HEK293 (cell line): ENCODE measurements around the gene LHCGR.

- PRO-cap, result no peak
- RRBS, 2 experiments, result no CpG with 5 or more reads among the region's 11 CpGs
Measured at GRCh38 chr2:46866792-46867287, 48.8 kb downstream of the MCFD2 start.

GRCh38 chr2:46983103-46983627 lies 42.1 kb downstream of the TTC7A start:
- PRO-cap, result no peak
- RRBS, 2 experiments, result no CpG with 5 or more reads among the region's 12 CpGs

- PRO-cap, result no peak
- RRBS, 2 experiments, result no CpG with 5 or more reads among the region's 5 CpGs
Measured at GRCh38 chr2:46997908-46998362, 56.9 kb downstream of the TTC7A start.

GRCh38 chr2:47026586-47027311 lies 85.7 kb downstream of the TTC7A start:
- PRO-cap, result no peak
- RRBS, 2 experiments, result no CpG with 5 or more reads among the region's 11 CpGs

GRCh38 chr2:47028237-47028731 lies 87.3 kb downstream of the TTC7A start:
- PRO-cap, result no peak
- RRBS, 2 experiments, result no CpG with 5 or more reads among the region's 3 CpGs

DNA sequence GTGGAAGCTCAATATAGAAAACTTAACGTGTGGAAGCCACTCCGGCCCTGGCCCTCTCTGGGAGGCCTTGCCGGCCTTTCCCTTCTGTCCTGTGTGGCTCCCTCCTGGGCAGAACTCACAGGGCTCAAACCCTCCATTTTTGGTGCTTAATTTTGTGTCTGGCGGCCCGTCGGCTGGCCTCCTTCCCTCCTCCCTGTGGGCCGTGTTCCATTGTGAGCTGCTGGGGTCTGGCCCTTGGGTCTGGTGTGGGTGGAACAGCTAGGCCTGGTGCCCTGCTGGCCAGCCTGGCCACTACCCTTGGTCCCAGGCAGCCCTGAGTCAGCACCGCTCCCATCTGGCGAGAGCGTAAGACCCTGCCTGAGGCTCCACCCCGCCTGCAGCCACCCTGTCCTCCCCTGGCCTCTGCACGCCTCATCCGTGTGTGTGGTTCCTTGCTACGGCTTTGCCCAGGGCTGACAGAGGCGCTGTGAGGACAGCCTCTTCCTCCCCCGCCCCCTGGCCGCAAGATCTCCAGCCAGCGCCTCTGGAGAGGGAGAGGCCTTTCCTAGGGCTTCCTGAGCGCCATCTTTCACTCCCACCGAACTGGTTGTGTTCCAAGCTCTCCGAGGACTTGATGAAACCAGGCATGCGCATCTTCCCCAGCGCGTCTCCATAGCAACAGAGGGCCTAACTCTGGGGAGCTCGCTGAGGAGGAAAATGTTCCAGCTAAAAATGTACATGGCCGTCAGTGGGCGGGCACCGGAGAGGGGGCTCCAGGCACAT lies 83.1 kb downstream of the STPG4 start:
- PRO-cap, result no peak
- RRBS, 2 experiments, result no CpG with 5 or more reads among the region's 28 CpGs

GRCh38 chr2:47083736-47084420 lies 71.2 kb downstream of the STPG4 start:
- PRO-cap, result no peak
- RRBS, 2 experiments, result no CpG with 5 or more reads among the region's 13 CpGs

- PRO-cap, result no peak
- RRBS, 2 experiments, result no CpG with 5 or more reads among the region's 7 CpGs
Measured at GRCh38 chr2:47274311-47274790, 94.8 kb upstream of the EPCAM start.

DNA sequence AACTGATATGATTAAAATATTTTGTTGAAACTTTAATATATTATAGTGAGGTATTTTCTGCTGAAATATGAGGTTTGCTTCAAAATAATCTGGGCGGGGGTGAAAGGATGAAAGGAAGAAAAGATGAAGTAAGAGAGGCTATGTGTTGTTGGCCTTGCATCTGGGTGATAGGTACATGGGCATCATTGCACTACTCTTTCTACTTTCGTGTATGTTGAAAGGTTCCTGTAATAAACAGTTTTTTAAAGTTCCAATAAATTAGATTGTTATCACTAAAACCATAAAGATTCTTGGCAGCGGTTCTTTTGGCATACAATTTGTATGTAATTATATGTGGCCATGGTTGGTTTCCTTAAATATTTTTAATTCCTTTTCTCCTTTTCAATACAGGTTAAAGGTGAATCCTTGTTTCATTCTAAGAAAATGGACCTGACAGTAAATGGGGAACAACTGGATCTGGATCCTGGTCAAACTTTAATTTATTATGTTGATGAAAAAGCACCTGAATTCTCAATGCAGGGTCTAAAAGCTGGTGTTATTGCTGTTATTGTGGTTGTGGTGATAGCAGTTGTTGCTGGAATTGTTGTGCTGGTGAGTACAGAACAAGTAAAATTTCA lies 10.4 kb downstream of the EPCAM start:
- PRO-cap, result no peak
- RRBS, 2 experiments, result no CpG with 5 or more reads among the region's 3 CpGs

- PRO-cap, result no peak
- RRBS, 2 experiments, result no CpG with 5 or more reads among the region's 10 CpGs
Measured at GRCh38 chr2:47799008-47800076, 16.4 kb downstream of the MSH6 start.

DNA sequence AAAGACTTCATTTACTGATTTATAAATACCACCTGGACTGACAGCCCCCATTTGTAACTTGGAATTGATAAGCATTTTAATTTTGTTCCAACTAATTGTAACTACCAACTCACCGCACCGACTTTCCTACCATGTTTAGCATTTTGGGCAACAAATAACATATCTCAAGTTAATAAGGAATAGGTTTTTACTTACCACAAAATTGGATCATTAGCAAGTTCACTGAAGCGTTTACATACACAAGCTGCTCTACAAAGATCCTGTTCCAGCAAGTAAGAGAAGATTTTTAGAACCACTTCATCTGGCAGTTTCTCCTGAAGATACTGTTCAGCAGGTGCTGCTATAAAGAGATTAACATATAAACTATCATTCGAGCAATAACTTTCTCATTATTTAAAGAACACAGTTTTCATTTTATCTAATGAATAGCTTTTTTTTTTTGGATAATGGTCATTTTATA lies 55.7 kb downstream of the MSH6 start:
- PRO-cap, result no peak
- RRBS, 2 experiments, result no CpG with 5 or more reads among the region's 4 CpGs

DNA sequence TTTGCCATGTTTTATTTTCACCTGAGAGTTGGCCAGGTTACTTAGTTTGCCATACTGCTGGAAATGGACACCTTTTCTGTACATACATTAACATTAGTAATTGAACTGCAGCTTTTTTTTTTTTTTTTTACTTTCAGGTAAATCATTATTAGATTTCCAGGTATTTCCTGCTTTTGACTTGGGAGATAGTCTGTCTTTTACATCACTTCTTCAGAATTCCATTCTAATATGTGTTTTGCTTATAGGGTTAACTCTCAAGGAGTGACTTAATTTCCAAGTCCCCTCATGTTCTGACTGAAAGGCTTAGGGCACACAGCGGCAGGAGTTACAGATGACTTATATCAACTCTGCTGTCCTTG lies 160.4 kb upstream of the FOXN2 start:
- PRO-cap, result no peak
- RRBS, 2 experiments, result no CpG with 5 or more reads among the region's 1 CpG

GRCh38 chr2:48343922-48344604 lies 29.6 kb downstream of the FOXN2 start:
- PRO-cap, result no peak
- RRBS, 2 experiments, result no CpG with 5 or more reads among the region's 4 CpGs

DNA sequence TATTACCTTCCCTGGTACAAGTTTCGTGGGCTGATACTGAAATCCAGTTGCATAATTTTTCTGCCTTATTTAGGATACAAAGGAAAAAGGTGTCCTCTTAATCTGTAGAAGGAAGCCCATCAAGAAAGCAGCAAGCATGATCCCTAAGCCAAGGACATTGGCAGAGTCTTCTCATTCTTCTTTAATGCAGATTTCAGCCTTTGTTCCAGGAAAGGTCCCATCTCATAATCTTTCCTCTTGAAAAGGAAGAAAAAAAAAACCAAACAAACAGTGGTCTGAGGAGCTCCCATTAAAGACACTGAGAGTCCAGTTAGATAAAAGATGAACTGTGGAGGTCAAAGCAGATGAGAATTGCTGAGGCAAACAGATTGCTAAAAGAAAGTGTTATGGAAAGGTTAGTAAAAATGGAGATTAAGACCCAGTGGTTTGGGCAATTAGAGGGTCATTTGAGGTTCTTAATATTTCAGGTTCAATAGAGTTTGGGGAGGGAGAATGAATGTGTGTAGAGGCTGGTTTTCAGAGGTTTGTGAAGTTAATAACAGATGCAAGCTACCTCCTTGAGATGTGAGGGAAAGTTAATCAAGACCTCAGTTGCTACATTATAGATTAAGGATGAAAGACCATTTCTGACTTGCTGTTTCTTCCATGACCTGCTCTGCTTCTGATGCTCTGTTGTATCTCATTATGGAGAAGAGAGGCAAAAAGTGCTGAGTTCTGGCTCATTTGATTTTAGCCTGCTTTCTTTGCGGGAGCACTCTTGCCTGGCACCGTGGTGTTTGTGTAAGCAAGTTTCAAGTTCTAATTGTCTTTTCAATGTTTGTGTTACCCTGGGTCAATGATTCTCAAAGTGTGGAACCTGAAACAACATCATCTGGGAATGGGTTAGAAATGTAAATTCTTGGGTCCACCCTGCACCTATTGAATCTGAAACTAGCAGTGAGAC lies 3.5 kb downstream of the PPP1R21 start:
- PRO-cap, result no peak
- RRBS, 2 experiments, result no CpG with 5 or more reads among the region's 3 CpGs

DNA sequence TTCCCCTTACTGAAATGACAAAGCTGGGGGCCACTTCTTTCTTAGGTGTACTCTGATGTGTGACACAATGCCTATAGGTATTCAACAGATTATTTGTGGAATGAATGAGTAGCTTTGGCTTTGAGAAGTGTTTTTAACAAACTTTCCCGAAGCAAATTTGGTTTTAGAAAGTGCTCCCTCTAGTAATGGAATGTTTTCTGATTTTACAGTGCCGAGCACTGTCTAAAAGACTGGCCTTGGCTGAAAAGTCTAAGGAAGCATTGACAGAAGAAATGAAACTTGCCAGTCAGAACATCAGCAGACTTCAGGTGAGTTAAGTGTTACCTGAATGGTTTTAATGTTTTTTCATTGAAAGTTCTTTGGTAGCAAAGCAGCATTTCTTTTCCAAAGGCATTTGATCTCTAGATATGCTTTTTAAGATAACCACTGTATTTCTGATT lies 20.1 kb upstream of the STON1 start:
- PRO-cap, result no peak
- RRBS, 2 experiments, result no CpG with 5 or more reads among the region's 2 CpGs

DNA sequence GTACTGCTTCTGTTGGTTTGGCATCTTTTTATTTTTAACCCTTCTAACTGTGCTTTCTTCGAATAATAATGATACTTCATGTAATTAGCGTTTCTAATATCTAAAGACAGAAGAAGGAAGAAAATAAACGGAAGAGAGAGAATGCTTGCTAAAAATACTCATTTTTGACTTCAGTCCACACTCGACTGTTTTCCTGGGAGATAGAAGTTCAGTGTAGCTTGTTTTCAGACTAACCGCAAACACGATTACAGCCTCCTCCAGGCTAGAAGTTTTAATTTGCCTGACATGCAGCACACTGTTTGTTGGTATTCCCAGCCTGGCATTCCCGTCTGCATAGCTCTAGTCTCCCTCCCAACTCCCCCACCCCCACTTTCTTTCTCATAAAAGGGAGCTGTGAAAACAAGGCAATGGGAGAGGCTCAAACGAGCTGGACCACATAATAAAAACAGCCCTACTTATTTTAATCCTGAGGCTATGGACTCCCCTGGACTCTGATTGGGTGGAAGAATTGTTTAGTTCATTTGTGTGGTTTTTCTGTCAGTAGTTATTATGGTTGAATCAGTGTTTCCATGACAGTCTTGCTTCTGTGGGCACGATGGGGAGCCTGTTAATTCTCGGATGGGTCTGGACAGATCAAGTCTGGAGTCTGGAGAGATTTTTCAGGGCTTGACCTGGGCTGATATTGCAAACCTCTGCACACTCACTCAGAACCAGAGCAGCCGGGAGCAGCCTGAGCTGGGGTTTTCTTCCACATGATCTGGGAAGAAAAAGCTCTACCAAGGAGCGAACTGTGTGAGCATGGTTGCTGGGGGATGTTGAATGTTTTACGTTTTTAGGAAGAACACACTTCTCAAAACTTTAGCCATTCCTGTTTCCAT lies 1.2 kb downstream of the STON1 start:
- PRO-cap, result unidirectional peak, minus-strand start at position 358 of the sequence
- RRBS, 2 experiments, result no CpG with 5 or more reads among the region's 13 CpGs

GRCh38 chr2:48755392-48756010 lies at the start of gene LHCGR:
TSS of gene LHCGR (minus strand) at chr2:48755724.
- PRO-cap, result no peak
- RRBS, 2 experiments, result no CpG with 5 or more reads among the region's 41 CpGs

GRCh38 chr2:51171671-51171870 lies 139.6 kb upstream of the NRXN1 start:
- PRO-cap, result no peak
- RRBS, 2 experiments, result no CpG with 5 or more reads among the region's 1 CpG

- PRO-cap, result no peak
- RRBS, 2 experiments, result no CpG with 5 or more reads among the region's 5 CpGs
Measured at GRCh38 chr2:53248372-53248932, 519.2 kb upstream of the CHAC2 start.

GRCh38 chr2:53784989-53785312 lies 1.8 kb downstream of the ASB3 start:
- PRO-cap, result no peak
- RRBS, 2 experiments, result no CpG with 5 or more reads among the region's 1 CpG